NALM6 (cell line): ENCODE measurements around a stretch of chr14.

DNA sequence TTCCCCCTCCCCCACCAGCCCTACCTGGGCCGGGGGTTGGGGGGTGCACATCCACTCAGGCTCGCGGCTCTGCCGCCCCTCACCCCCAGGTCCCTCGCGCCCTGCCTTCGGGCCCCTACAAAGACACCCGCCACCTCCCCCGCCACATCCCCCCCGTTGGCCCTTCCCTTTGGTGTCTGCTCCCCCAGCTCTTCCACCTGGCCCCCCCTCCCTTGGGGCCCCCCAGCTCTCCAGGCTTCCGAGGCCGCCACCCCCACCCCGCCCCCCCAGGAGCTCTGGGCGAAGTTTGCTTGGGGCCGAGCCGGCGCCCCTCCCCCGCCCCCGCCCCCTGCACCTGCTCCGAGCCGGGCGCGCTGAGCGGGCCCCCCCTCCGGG, 605 bp downstream of the ZNF219 start:
- PRO-cap = no peak

- PRO-cap = bidirectional peak, plus-strand start at chr14:21103730, minus-strand start at chr14:21103643; bidirectional peak, plus-strand start at chr14:21104059, minus-strand start at chr14:21104011; bidirectional peak, plus-strand start at chr14:21104244, minus-strand start at chr14:21104216; bidirectional peak, plus-strand start at chr14:21104304, minus-strand start at chr14:21104303
Observed at GRCh38 chr14:21103486-21104451, 2.9 kb downstream of the TMEM253 start.

GRCh38 chr14:21104452-21105171, 3.7 kb downstream of the TMEM253 start:
- PRO-cap = unidirectional peak, minus-strand start at chr14:21104698

- PRO-cap = no peak
Observed at GRCh38 chr14:21227106-21228250, 41.8 kb downstream of the HNRNPC start.

GRCh38 chr14:21241429-21241987, 27.7 kb downstream of the HNRNPC start:
- PRO-cap = no peak

DNA sequence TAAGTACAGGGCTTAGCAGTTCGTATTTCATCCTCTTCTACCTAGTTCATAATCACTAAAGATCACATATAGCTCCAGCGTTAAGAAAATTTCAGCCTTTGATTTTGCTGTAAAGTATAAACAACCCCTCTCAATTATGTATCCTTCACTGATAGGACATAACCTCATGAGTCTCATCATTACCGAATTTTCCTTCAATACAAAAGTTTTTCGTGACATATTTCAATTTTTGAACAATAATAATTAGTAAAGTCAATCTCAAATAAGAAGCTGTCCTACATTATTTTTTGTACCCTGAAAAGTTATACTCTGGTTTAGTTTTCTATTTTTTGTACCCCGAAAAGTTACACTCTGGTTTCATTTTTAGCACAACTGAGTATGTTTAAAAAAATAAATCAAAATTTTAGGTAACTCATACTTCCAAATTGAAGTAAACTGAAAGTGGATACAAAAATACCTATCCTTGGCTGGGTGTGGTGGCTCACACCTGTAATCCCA, 22.0 kb downstream of the HNRNPC start:
- PRO-cap = no peak

GRCh38 chr14:21263001-21264195, 5.8 kb downstream of the HNRNPC start:
- PRO-cap = no peak

GRCh38 chr14:21352320-21353094, 31.3 kb downstream of the SUPT16H start:
- PRO-cap = no peak

GRCh38 chr14:21714379-21714744, 40.7 kb upstream of the OR4E1 start:
- PRO-cap = no peak

- PRO-cap = no peak
Observed at GRCh38 chr14:21749243-21749945, 75.8 kb upstream of the OR4E1 start.

GRCh38 chr14:21825247-21825698, 151.7 kb upstream of the OR4E1 start:
- PRO-cap = no peak

DNA sequence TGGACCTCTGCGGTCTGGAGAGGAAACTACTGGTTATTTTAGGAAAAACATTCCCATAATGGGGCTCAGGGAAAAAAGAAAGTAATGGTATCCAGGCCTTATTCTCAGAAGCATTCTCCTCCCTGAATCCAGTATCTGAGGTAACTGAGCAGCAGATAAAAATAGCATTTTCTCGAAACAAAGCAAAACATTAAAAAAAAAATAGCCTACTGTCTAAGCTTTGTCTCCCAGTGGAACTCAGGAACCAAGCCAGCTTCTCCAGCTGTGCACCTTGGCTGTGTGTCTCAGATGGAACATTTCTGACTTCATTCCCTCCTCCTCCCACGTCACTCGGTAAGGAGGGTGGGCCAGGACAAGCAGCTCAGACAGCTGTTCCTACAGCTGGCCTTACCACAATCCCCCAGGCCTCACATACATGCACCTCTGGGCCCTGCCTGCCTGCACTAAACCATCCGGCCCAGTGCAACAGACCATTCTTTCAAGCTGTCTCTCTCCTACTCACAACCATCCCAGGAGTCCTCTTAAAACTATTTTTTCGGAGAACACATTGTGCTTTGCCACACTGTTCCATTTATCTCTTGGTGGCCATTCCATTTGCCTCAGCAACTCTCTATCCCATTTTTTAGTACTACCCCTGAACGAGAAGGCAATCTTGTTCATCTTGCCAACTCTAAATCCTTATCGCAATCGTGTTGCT, 249.7 kb downstream of the DAD1 start:
- PRO-cap = bidirectional peak, plus-strand start at position 473 of the sequence, minus-strand start at position 283 of the sequence

DNA sequence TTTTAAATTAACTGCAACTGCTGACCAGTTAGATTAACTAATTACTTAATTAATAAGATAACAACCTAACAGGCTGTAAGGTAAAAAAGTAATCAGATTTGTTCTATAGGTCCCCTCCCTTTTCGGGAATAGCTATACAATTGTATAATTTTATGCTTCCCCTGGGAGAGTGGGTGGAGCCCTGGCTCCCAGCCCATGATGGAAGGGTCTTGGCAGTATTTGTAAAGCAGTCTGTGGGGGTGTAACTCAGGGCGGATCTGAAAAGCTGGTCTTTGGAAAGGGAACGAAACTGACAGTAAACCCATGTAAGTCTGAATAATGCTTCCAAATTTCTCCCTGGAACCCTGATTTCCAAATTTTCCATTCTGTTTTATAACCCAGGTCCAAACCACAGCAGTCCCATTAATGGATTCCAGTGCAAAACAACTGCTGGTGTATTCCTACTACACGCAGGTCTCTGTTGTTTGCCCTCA, 110.4 kb downstream of the DAD1 start:
- PRO-cap = no peak

GRCh38 chr14:22481556-22482530, 107.2 kb downstream of the DAD1 start:
- PRO-cap = no peak

- PRO-cap = no peak
Observed at GRCh38 chr14:22494484-22495295, 94.3 kb downstream of the DAD1 start.

GRCh38 chr14:22498782-22499209, 90.2 kb downstream of the DAD1 start:
- PRO-cap = no peak

GRCh38 chr14:22523988-22525120, 64.7 kb downstream of the DAD1 start:
- PRO-cap = no peak

GRCh38 chr14:22556135-22556899, 32.7 kb downstream of the DAD1 start:
- PRO-cap = bidirectional peak, plus-strand start at chr14:22556678, minus-strand start at chr14:22556197

GRCh38 chr14:22597739-22598057, 402 bp upstream of the ABHD4 start:
- PRO-cap = no peak

GRCh38 chr14:22824561-22825346, 4.9 kb upstream of the MRPL52 start:
- PRO-cap = bidirectional peak, plus-strand start at chr14:22825147, minus-strand start at chr14:22825013